A549 (cell line): ENCODE results near the genes TMEM44 and LSG1.

- PRO-cap: no peak
CAGE:
- cytosol, long polyA plus RNA: no peak
- long polyA plus RNA: no peak
- nucleus, long polyA plus RNA: no peak
These were observed 9.3 kb downstream of the ATP13A3 start for GRCh38 chr3:194477565-194477873.

GRCh38 chr3:194485763-194485862, 1.2 kb downstream of the ATP13A3 start:
- PRO-cap: no peak
CAGE:
- cytosol, long polyA plus RNA: no peak
- long polyA plus RNA: no peak
- nucleus, long polyA plus RNA: no peak

DNA sequence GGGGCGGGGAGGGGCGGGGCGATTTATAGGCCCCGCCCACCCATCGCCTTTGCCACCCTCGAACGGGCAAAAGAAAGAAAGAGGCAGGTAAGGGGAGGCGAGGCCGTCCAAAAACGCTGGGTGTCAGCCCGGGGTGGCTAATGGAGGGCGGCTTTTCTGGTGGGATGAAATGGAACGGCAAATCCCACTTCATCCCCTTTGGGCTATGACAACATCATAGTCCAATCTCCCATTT, 201 bp upstream of the ATP13A3 start:
- PRO-cap: bidirectional peak, plus-strand start at position 74 of the sequence, minus-strand start outside the sequence
CAGE:
- cytosol, long polyA plus RNA: no peak
- long polyA plus RNA: no peak
- nucleus, long polyA plus RNA: no peak

GRCh38 chr3:194522412-194523122, 35.8 kb upstream of the ATP13A3 start:
- PRO-cap: no peak
CAGE:
- cytosol, long polyA plus RNA: no peak
- long polyA plus RNA: no peak
- nucleus, long polyA plus RNA: no peak

GRCh38 chr3:194537496-194538253, 50.9 kb upstream of the ATP13A3 start:
- PRO-cap: no peak
CAGE:
- cytosol, long polyA plus RNA: no peak
- long polyA plus RNA: no peak
- nucleus, long polyA plus RNA: no peak

DNA sequence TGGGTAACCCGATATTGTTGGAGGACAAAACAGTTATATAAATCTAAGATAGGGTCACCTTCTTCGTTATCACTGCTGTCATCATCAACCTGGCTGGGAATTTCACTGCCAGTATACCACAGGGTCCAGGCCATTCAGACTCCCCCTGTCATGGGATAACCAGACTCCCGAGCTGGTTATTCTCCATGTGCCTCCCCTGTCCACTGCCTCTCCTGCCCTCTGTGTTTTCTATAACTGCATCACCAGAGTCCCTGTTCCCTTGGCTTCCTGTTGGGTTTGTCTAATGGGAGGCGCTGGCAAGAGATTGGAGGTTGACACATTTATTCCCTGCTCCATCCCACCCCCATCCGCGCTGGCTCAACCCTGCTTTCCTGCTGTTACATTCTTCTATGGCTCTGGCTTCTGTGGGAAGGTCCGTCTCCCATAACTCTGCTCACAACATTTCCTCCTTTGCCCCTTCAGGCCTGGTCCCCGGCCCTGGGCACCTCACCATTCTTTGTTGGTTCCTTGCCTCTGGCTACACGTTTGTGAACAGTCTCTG, 68.3 kb upstream of the ATP13A3 start:
- PRO-cap: no peak
CAGE:
- cytosol, long polyA plus RNA: no peak
- long polyA plus RNA: no peak
- nucleus, long polyA plus RNA: no peak

DNA sequence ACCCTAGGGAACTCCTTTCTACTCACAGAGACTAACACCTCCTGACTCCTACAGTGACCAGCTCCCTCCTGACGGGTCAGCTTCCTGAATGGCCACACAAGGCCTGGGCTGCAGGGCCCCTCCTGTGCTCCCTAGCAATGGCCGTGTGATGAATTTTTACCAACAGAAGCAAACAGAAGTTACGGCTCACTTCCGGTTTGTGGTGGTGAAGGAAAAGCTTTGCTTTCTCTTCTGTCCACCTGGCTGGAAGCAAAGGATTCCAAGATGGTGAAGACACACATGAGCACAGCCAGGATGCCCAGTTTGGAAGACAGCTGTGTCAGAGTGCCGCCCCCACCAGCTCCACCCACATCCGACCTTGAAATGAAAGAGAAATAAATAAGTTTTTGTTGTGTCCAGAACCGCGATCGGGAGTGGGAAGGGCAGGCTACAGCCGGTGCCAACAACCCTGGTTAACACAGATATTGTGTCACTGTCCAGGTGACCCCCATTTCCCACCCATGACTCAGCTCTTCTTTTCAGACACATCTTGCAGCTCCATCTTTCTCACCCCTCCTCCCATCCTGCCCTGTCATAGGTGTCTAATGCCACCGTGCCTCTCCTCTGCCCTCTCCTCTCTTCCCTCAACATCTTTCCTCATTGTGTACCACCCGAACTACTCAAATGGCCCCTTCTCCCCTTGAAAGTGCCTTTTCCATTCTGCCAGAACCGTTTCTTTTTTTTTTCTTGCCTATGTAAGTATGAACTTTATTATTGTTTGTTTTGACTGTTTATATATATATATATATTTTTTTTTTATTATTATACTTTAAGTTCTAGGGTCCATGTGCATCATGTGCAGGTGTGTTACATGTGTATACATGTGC, 69.8 kb upstream of the ATP13A3 start:
- PRO-cap: no peak
CAGE:
- cytosol, long polyA plus RNA: no peak
- long polyA plus RNA: no peak
- nucleus, long polyA plus RNA: no peak

GRCh38 chr3:194632561-194633251, 513 bp downstream of the TMEM44 start:
- PRO-cap: no peak
CAGE:
- cytosol, long polyA plus RNA: start-site peak on the plus strand at chr3:194632875-194632928, 5 and 24 reads in 2 replicates
- long polyA plus RNA: no peak
- nucleus, long polyA plus RNA: no peak

GRCh38 chr3:194633252-194634028, at the start of gene TMEM44:
TMEM44 (minus strand) TSS chr3:194633419.
- PRO-cap: bidirectional peak, plus-strand start at chr3:194633766, minus-strand start at chr3:194633632
CAGE:
- cytosol, long polyA plus RNA: no peak
- long polyA plus RNA: no peak
- nucleus, long polyA plus RNA: no peak

DNA sequence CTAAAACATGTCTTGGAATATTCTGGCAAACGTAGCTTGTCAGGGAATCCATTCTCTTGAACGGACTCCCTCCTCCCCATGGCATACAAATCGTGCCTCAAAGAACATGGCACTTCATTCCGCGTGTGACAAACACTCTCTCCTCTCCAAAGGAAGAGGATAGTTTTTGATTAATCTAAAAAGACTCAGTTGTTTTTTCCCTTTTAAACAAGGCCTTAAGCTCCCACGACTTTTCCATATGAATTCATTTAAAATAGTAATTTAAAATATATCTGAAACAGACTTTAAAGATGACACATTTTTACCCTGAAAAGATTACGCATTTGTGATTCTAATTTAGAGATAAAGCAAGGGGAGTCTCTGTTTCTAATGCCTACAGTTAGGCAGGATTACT, 15.6 kb upstream of the TMEM44 start:
- PRO-cap: no peak
CAGE:
- cytosol, long polyA plus RNA: no peak
- long polyA plus RNA: no peak
- nucleus, long polyA plus RNA: no peak

GRCh38 chr3:194671595-194672811, at the start of gene LSG1:
LSG1 (minus strand) TSS chr3:194672191.
- PRO-cap: unidirectional peak, minus-strand start at chr3:194672181; unidirectional peak, plus-strand start at chr3:194672607
CAGE:
- cytosol, long polyA plus RNA: start-site peak on the minus strand at chr3:194672174-194672196, 197 and 158 reads in 2 replicates
- long polyA plus RNA: start-site peak on the minus strand at chr3:194672122-194672191, 1,951 and 1,048 reads in 2 replicates
- nucleus, long polyA plus RNA: start-site peak on the minus strand at chr3:194672174-194672196, 339 and 122 reads in 2 replicates

DNA sequence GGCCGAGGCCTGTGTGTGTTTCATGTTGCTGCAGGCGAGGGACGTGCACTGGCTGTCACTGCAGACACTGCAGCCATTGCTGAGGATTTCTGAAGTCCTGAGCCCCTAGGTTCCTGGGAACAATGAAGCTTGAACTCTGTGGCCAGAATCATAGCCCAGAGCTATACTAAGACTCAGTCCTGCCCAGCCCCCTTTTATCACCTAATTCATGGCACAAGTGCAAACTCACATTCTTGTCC, 184.9 kb downstream of the FAM43A start:
- PRO-cap: bidirectional peak, plus-strand start outside the sequence, minus-strand start at position 125 of the sequence
CAGE:
- cytosol, long polyA plus RNA: no peak
- long polyA plus RNA: no peak
- nucleus, long polyA plus RNA: no peak

DNA sequence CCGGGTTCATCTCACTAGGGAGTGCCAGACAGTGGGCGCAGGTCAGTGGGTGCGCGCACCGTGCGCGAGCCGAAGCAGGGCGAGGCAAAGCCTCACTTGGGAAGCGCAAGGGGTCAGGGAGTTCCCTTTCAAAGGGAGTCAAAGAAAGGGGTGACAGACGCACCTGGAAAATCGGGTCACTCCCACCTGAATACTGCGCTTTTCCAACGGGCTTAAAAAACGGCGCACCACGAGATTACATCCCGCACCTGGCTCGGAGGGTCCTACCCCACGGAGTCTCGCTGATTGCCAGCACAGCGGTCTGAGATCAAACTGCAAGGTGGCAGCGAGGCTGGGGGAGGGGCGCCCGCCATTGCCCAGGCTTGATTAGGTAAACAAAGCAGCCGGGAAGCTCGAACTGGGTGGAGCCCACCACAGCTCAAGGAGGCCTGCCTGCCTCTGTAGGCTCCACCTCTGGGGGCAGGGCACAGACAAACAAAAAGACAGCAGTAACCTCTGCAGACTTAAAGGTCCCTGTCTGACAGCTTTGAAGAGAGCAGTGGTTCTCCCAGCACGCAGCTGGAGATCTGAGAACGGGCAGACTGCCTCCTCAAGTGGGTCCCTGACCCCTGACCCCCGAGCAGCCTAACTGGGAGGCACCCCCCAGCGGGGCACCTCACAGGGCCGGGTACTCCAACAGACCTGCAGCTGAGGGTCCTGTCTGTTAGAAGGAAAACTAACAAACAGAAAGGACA, 183.0 kb downstream of the XXYLT1 start:
- PRO-cap: no peak
CAGE:
- cytosol, long polyA plus RNA: no peak
- long polyA plus RNA: no peak
- nucleus, long polyA plus RNA: no peak

GRCh38 chr3:195173698-195174142, 97.2 kb downstream of the XXYLT1 start:
- PRO-cap: no peak
CAGE:
- cytosol, long polyA plus RNA: no peak
- long polyA plus RNA: no peak
- nucleus, long polyA plus RNA: no peak

DNA sequence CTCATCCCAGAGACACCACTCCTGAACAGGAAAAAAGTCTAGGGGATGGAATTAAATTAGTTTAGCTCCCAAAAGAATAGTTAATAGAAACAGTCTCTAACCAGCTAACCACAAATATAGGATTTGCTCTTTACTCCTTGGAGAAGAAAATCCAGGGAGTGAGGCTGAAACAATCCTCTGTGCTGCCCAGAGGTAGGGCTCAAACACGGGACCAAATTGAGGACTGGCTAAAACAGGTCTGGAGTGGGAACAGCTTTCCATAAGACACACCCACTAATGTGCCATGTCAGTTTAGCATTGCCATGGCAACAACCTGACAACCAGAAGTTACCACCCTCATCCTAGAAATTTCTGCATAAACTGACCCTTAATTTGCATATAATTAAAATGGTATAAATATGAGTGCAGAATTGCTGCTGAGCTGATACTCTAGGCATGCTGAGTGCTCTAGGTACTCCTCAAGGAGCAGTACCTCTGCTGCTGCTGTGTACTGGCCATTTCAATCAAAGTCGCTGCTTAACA, 82.8 kb downstream of the XXYLT1 start:
- PRO-cap: no peak
CAGE:
- cytosol, long polyA plus RNA: no peak
- long polyA plus RNA: no peak
- nucleus, long polyA plus RNA: no peak

GRCh38 chr3:195260551-195261106, 10.3 kb downstream of the XXYLT1 start:
- PRO-cap: no peak
CAGE:
- cytosol, long polyA plus RNA: no peak
- long polyA plus RNA: no peak
- nucleus, long polyA plus RNA: no peak

GRCh38 chr3:195544773-195545068, 1.6 kb upstream of the PPP1R2 start:
- PRO-cap: no peak
CAGE:
- cytosol, long polyA plus RNA: no peak
- long polyA plus RNA: no peak
- nucleus, long polyA plus RNA: no peak

- PRO-cap: no peak
CAGE:
- cytosol, long polyA plus RNA: no peak
- long polyA plus RNA: no peak
- nucleus, long polyA plus RNA: no peak
These were observed 15.5 kb upstream of the PPP1R2 start for GRCh38 chr3:195558586-195559021.

GRCh38 chr3:195563652-195563851, 20.2 kb downstream of the APOD start:
- PRO-cap: no peak
CAGE:
- cytosol, long polyA plus RNA: no peak
- long polyA plus RNA: no peak
- nucleus, long polyA plus RNA: no peak

DNA sequence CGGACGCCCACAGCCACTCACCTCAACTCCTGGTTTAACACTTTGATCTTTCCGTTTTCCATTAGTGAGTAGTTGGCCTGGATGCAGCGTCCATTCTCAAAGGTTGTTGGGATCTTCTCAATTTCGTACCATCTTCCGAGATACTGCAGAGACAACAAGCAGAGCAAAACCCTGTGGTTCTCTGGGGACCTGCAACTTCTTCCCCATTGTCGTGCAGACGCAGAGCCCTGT, 10.0 kb downstream of the APOD start:
- PRO-cap: no peak
CAGE:
- cytosol, long polyA plus RNA: no peak
- long polyA plus RNA: no peak
- nucleus, long polyA plus RNA: no peak